Tibial artery (tissue), 1 donor: ENCODE measurements around the genes ANAPC1, TMEM87B and RGPD8.

- PRO-cap: no peak
Observed at GRCh38 chr2:109351091-109351594, 222.1 kb downstream of the SH3RF3 start.

GRCh38 chr2:109494787-109495144, 119.0 kb downstream of the SEPTIN10 start:
- PRO-cap: no peak

- PRO-cap: no peak
Observed at GRCh38 chr2:109499506-109500062, 114.2 kb downstream of the SEPTIN10 start.

DNA sequence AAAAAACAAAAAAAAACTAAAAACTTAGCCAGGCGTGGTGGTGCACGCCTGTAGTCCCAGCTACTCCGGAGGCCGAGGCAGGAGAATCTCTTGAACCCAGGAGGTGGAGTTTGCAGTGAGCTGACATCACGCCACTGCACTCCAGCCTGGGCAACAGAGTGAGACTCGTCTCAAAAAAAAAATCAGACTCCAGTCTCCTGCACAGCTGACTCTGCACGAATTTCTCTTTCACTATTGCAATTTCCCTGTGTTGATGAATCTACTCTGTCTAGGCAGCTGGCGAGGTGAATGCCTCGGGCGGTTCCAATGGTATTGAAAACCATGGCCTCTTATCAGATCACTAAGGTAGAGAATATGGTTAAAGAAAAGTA, 30.0 kb downstream of the SOWAHC start:
- PRO-cap: no peak

DNA sequence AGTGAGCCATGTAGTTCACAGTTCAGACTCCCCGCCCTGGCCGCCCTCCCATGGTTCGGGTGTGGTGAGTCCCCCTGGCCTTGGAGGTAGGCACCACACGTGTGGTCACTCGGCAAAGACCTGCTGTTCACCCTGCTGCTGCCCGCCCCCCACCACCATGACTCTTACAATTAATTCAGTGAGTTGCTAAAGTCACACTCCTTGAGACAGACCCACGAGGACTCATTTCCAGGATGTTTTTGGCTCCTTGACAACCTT, 5.1 kb upstream of the MALL start:
- PRO-cap: no peak

DNA sequence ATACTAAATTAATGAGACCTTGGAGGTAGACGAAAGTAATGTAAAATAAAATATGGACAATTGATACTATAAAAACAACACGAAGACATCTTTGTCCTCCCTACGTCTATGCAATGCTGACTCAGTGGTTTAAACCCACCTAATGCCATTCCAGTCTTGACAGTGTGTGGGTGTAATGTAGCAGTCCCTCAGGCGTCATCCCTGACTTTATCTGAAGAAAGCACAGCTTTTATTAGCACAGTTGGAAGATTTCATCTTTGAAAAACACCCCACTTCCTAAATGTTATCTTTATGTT, 34.0 kb upstream of the MALL start:
- PRO-cap: no peak

GRCh38 chr2:110219334-110219828, 7.0 kb upstream of the MTLN start:
- PRO-cap: no peak

DNA sequence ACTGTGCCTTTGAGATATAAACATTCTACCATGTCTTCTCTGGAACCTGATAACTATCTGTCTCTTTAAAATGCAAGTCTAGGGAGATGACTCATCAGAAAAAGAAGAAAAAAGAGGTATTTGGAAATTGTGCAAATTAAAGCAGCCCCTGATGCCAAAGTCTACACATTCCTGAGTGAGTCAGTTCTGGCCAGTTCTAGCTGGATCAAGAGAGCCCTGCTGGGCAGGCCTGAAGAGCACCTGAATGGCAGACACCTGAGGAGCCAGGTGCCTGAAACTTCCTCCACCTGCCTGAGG, 101.1 kb downstream of the LIMS4 start:
- PRO-cap: no peak

DNA sequence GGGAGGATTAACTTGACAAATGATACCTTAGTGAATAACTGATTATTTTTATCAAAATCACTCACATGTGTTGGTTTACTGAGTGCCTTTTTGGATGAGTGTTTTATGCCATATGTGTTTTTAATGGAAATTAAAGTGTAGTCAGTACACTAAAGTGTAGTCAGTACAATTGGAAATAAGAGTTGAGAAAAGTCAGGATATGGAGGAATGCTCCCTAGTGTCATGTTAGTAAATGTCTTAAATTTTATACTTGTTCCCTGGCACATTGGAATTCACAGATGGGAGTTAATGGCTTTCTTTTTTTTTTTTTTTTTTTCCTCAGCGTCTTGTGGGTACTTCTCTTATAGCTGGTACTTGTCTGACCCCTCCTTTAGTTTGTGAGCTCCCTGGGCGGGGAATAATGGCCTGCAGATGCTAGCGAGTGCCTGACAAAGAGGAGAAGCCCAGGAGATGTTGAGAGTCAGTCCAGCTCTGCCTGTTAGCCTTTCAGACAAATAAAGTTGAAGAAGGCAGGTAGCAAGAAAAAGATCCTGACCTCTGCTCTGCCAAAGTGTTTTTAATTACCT, 6.5 kb downstream of the BCL2L11 start:
- PRO-cap: no peak

DNA sequence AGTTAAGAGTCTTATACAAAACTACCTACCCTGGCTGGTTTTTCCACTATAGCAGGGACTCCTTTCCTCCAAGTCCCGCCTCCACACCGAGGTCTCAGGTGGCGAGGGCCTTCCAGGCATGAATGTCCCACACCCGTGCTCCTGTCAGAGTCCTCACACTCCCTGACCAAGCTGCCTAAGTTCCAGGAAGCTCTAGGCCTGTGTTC, 293.2 kb downstream of the BCL2L11 start:
- PRO-cap: no peak

DNA sequence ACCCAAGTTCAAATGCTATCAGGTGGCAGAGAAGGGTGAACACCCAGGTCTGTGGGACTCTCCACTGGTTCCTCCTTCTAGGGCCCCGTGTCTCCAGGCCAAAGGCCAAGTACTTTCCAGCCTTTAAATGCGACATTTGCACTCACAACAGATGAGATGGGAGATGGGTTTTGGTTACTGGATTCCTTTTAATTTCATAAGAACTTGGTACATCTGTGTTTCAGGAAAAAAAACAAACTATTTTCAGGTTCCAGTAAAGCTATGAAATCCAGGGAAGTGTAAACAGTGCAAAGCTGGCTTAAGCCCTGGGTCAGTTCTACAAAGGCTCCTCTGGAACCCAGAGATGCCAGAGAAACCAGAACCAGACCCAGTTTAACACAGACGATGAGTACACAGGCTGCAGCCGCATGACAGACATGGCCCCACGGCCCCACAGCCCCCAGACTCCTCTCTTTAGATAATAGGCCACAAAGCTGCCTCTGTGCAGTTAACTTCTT, 361.6 kb downstream of the ANAPC1 start:
- PRO-cap: no peak

- PRO-cap: bidirectional peak, plus-strand start at chr2:111884256, minus-strand start at chr2:111884181
Observed at GRCh38 chr2:111883377-111884572, at the start of gene ANAPC1. ANAPC1 (minus strand) TSS chr2:111884193.

DNA sequence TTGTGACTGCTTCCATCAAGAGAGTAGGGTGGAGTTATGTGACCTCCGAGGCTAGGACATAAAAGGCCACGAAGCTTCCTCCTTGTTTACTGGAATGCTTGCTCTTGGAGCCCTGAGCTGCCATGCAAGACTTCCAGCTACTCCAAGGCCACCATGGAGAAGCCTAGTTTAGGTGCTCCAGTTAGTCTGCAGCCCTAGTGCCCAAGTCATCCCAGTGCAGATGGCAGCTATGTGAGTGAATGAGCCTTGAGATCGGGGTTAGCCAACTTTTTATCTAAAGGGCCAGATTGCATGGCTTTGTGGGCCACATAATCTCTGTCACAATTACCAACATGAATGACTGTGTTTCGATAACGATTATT, 2.3 kb upstream of the MERTK start:
- PRO-cap: unidirectional peak, plus-strand start at position 89 of the sequence

DNA sequence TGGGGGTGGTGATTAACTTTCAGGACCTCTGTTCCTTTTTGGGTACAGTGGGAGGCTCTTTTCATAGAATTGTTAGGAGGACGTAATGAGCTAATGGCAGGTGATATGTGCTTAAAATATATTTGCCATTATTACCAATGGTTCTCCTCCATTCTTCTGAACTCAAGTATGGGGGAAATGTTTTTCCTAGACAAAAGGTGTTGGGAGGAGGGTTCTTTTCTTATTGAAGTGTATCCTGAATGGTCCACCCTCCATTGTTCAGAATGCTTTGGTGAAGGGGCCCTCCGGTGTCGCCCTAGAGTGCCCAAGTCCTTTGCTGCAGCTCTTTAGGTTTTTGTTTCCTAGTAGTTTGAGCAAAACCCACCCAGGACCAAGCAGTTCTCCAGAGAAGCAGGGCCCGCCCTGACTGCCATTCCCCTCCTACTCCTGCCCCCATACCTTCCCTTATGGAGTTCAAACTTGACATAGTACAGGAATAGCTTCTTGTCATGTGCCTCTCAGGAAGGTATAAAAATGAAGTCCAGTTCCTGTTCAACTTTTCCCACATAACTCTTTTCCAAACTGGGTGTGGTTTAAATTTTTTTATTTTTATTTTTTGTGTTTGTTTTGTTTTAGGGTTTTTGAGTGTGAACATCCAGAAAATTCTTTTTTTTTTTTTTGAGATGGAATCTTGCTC, 5.5 kb downstream of the MERTK start:
- PRO-cap: no peak

- PRO-cap: no peak
Observed at GRCh38 chr2:111920114-111920474, 21.7 kb downstream of the MERTK start.

- PRO-cap: no peak
Observed at GRCh38 chr2:111973893-111974226, 75.5 kb downstream of the MERTK start.

- PRO-cap: unidirectional peak, plus-strand start at chr2:112055188; unidirectional peak, plus-strand start at chr2:112055299; unidirectional peak, plus-strand start at chr2:112055577; bidirectional peak, plus-strand start at chr2:112055747, minus-strand start at chr2:112055710
Observed at GRCh38 chr2:112055107-112055779, at the start of gene TMEM87B. TMEM87B (plus strand) TSS chr2:112055269.

DNA sequence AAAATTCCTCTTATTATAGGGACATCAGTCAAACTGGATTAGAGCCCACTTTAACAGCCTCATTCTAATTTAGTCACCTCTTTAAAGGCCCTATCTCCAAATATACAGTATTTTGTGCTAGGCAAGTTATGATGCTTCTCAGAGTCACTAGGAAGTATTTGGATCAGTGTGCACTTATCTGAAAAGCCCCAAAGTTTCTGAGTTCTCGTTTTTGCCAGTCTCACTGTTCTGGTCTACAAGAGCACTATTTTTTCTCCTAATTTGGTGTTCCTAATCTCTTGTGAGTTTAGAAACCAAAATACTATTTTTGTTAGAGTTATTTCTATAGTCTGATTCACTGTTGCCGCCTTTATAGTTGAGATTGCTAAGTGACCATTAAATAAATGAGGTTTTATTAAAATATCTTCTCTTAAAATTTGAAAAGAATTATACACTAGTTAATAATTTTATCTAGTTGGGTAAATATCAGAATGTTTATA, 29.2 kb downstream of the ZC3H6 start:
- PRO-cap: unidirectional peak, minus-strand start at position 199 of the sequence

DNA sequence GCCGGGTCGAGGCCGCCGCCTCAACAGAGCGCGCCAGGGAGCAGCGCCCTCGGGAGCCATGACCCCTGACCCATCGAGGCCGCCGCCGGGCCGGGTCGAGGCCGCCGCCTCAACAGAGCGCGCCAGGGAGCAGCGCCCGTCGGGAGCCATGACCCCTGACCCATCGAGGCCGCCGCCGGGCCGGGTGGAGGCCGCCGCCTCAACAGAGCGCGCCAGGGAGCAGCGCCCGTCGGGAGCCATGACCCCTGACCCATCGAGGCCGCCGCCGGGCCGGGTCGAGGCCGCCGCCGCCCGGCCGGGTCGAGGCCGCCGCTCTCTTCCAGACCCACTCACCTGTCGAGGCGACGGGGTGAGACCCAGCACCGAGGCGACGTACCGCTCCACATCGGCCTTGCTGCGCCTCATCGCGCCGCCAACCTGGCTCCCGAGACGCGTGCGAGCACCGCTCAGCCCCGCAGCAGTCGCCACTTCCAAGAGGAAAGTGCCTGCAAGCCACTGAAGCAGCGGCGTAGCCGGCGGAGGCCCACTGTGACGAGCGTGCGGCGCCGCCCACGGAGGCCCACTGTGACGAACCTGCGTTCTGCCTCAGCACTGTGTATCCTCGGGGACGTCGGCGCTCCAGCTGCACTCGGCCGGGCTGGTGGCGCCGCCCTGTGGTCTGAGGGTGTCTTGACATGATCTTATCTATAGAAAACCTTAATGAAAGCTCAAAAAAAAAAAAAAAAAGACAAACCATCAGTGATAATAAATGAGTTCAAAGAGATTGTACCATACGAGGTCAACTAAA, at the start of gene RGPD8:
RGPD8 (minus strand) TSS at position 597 of the 787 bp plus-strand sequence.
- PRO-cap: no peak

DNA sequence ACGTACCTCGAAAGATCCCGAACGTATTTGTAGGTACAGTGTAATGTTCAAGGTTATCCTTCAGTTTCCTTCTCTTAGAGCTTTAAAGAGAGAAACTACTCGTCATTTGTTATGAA, 607 bp downstream of the POLR1B start:
- PRO-cap: no peak